SK-N-DZ (cell line): Measurements from ENCODE around the genes COX5A, C15orf39, GOLGA6C, PTPN9 and CSPG4.

DNA sequence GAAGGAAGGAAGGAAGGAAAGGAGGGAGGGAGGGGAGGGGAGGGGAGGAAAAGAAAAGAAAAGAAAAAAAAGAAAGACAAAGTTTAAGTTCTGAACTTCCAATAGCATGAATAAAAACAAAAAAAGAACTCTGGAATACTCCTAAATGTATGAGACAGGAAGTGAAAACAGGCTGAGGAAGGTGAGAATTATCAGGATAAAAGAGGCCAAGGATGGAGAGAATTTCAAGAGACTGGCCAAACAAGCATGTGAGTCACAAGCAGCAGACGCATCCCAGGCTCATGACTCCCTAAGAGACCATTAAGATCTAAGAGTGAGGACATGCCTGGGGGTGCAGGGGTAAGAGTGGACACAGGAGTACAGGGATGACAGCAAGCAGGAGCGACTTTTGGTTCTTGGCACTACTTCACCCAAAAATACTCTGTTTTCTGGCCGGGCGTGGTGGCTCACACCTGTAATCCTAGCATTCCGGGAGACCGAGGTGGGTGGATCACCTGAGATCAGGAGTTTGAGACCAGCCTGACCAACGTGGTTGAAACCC, 7.1 kb downstream of the SCAMP2 start:
RAMPAGE:
- cytosol, long total RNA = no peak
- nucleus, long total RNA = no peak

RAMPAGE:
- cytosol, long total RNA = no peak
- nucleus, long total RNA = no peak
Measured at GRCh38 chr15:74901536-74901993, 5.1 kb downstream of the FAM219B start.

DNA sequence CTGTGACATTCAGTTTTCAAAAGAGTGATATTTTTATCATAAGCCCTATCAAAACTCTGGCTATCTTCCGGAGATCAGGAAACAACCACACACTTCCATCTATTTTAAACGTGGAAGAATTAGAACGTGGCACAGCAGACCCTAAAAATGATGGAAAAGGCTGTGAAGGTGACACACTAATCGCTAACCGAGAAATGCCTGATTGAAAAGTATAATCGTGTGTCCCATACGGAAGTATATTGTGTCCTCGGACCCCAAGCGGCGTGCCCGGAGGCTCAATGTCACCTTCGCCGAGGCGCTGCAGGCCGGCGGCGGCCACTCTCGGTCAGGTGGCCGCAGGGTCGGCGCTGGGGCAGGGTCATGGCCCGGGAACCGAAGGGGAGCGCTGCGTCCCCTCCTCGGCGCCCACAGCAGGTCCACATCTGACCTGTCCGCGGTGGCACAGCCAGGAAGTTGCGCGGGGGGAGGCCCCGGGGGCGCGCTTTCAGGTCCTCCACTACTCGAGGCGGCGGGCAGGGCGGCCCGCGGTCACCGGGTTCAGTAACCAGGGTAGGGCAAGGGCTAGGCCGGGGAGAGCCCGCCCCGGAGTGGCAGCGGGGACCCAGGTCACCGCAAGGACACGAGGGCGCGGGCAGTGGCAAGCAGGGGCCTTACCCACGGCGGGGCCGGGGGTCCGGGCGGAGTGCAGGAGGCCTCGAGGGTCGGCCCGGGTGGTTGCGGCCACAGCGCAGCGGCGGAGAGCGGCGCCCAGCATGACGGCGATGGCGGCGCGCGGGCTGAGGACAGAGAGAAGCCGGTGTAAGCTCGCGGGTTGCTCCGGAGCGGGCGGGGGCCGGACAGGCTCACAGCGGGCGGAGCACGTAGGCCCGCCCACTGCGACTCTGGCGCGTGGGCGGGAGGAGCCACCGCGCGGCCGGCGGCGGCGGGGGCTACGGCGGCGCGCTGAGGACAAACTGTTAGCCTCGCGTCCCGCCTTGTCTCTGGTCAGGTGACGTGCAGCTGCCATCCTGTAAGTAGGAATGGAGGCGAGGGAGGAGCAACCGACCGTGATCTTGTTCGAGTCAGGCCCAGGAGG, at the start of gene COX5A:
TSS of gene COX5A (minus strand) at position 813 of the 1,075 bp plus-strand sequence.
RAMPAGE:
- cytosol, long total RNA = no peak
- nucleus, long total RNA = no peak

DNA sequence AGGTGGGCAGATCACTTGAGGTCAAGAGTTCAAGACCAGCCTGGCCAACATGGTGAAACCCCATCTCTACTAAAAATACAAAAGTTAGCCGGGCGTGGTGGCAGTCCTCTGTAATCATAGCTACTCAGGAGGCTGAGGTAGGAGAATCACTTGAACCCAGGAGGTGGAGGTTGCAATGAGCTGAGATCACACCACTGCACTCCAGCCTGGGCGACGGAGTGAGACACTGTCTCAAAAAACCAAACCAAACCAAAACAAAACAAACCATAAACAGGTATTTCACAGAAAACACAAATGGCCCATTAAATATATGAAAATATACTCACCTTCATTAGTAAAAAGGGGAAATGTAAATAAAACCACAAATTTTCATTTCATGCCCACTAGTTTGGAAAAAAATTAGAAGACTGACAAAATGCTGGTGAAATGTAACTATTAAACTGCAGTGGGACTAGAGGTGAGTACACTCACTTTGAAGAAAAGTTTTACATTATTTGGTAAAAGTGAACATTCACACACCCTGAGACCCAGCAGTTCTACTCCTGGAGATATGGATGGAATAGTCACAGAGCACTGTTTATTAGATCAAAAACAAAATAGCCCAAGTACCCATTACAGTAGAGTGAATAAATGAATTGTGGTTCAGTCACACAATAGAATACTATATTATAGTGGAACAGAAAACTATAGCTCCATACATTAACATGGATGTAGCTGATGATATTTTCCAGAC, 71.7 kb downstream of the PPCDC start:
RAMPAGE:
- cytosol, long total RNA = no peak
- nucleus, long total RNA = no peak

RAMPAGE:
- cytosol, long total RNA = no peak
- nucleus, long total RNA = no peak
Measured at GRCh38 chr15:75177804-75178054, 24.0 kb upstream of the C15orf39 start.

DNA sequence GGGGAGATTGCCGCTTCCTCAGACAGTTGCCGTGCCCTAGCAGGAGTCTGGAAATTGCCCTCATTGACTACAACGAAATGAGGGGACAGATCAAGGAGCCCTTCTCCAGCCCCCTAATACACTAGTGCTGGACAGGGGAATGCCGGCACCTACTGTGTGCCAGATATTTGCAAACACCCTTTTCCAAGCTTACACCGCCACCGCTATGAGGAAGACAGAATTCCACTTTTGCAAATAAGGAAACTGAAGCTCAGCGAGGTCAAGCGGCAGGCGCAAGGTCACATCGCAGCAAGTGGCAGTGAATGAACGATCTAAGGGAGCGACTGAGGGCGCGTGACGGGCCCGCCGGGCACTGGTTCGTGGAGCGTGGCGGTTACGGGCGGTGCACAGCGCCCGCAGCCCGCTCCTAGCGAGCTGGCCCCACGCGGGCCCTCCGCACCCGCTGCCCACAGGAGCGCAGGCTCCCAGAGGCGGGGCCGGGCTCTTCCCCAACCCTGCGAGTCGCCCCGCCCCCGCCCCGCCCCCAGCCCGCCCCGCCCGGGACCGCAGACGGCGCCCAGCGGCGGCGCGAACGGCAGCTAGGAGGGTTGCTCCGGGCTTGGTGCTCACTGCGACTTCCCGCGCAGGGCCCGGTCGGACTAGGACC, at the start of gene C15orf39:
TSS of gene C15orf39 (plus strand) at position 548 of the 646 bp plus-strand sequence.
RAMPAGE:
- cytosol, long total RNA = no peak
- nucleus, long total RNA = no peak

RAMPAGE:
- cytosol, long total RNA = no peak
- nucleus, long total RNA = no peak
Measured at GRCh38 chr15:75213564-75214589, 12.2 kb downstream of the C15orf39 start.

RAMPAGE:
- cytosol, long total RNA = no peak
- nucleus, long total RNA = no peak
Measured at GRCh38 chr15:75257912-75258516, at the start of gene GOLGA6C. TSS of gene GOLGA6C (plus strand) at chr15:75258334.

GRCh38 chr15:75389597-75390092, 21.2 kb upstream of the MAN2C1 start:
RAMPAGE:
- cytosol, long total RNA = no peak
- nucleus, long total RNA = no peak

DNA sequence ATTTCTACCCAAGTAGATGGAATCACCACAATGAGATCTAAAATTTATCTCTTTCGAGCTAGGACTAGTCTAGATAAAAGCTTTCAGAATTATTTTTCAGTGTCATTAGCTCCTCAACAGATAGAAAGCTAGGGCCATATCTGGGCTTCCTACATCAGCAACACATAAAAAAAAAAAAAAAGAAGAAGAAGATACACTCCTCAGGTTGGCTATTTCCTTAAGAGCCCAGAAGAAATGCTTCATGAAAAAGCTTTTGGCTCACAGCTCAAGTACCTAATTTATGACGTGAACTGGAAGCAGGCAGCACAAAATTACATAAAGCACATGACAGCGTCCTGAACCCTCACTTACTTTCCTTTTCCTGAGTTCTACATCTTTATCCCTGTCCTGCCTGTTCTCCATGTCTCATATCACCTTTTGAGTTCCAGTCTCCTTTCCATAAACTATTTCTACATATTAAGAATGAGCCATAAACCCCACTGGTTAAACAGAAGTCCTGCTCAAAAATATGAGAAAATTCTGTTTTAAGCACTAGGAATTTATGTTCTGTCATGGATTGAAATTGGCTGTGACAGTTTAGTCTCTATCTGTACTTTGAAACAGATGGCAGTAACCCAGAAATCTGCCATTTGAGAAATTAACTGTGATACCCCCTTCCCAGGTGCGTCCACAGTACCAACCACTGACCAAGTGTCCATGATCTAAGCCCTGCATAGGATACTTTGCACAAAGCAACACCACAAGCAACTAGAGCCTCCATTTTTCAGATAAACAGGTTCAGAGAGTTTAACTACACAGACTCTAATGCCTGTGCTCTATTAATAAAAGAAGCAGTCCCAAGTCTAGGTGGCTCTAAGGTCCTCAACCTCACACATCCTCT, 23.2 kb upstream of the MAN2C1 start:
RAMPAGE:
- cytosol, long total RNA = no peak
- nucleus, long total RNA = no peak

GRCh38 chr15:75396172-75396745, 27.9 kb upstream of the MAN2C1 start:
RAMPAGE:
- cytosol, long total RNA = no peak
- nucleus, long total RNA = no peak

RAMPAGE:
- cytosol, long total RNA = no peak
- nucleus, long total RNA = no peak
Measured at GRCh38 chr15:75450676-75451324, 690 bp downstream of the SIN3A start.

DNA sequence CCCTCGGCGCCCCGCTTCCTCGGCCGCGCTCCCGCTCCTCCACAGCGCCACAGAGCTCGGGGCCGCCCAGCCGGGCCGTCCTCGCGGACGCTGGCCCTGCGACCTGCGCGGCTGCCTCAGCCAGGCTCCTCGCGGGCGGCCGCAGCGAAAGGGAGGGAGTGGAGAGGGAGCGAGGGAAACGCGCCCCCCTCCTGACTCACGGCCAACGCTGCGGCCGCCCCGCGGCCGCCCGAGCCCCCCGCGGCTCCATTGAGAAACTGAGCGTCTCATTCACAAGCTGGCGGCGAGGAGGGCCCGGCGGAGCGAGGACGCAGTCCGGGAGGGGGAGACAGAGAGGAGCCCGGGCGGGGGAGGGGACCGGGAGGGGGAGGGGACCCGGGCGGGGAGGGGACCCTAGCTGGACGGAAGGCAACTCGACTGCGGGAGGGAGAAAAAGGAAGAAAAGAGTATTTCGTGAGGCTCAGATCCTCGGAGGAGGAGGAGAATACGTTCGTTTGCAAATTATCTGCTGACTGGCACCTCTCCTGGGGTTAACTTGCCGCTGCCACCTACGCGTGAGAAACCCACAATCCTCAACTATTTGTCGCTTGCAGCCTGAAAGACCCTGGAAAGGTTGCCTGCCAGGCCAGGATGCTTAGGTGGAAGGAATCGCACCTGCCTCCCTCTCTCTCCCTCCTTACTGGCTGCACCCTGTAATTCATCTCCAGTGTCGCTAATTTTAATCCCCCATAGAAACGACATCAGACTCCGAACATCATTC, at the start of gene PTPN9:
TSS of gene PTPN9 (minus strand) at position 153 of the 760 bp plus-strand sequence.
RAMPAGE:
- cytosol, long total RNA = no peak
- nucleus, long total RNA = no peak

RAMPAGE:
- cytosol, long total RNA = no peak
- nucleus, long total RNA = no peak
Measured at GRCh38 chr15:75640331-75640901, 392 bp upstream of the IMP3 start.

DNA sequence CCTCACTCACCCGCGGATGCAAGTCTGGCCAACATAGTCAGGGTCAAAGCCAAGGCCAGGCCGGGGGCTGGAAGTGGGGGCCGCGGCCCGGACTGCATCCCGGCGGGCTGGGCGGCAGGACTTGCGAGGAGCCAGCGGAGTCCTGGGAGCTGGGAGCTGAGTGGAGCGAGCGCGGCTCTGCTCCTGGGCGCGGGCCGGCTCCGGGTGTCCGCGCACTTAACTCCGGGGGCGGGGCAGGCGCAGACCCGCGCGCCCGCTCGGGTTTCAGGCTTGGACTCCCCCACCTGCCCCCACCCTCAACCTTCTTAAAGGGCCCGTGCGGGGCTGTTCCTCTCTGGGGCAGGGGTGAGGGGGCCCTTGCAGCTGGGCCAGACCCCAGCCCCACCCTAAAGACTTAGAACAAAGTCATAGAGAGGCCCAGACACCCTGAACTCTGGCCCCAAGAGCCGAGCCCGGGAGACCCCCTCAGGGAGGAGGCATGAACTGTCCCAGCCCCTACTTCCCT, at the start of gene CSPG4:
TSS of gene CSPG4 (minus strand) at position 191 of the 505 bp plus-strand sequence.
RAMPAGE:
- cytosol, long total RNA = no peak
- nucleus, long total RNA = no peak

DNA sequence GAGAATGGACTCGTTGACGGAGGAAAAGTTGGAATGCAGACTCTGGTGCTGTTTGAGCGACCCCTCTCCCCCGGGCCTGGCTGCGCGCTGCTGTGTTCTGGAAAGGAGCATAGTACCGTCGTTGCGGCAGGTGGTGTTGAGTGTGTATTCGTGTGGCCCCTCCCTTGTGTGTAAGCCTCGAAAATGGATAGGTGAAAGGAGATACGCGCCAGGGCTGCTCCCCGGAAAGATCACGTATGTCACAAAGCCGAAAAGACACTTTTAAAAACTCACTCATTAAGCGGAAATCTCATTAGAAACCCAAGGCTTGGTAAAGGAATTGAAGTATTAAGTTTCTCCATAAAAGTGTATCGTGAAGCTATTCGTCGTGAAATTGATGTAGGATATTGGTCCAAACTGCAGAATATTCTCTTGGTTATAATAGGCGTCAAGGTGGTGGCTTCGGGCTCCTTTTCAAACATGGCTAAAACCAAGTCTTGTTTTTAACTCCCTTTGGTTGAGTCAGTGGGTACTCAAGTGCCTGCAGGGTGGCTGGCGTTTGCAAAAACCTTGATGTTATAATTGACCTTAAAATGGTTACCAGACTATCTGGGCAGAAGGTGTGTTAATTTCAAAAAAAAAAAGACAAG, 1.2 kb downstream of the UBE2Q2 start:
RAMPAGE:
- cytosol, long total RNA = no peak
- nucleus, long total RNA = no peak

DNA sequence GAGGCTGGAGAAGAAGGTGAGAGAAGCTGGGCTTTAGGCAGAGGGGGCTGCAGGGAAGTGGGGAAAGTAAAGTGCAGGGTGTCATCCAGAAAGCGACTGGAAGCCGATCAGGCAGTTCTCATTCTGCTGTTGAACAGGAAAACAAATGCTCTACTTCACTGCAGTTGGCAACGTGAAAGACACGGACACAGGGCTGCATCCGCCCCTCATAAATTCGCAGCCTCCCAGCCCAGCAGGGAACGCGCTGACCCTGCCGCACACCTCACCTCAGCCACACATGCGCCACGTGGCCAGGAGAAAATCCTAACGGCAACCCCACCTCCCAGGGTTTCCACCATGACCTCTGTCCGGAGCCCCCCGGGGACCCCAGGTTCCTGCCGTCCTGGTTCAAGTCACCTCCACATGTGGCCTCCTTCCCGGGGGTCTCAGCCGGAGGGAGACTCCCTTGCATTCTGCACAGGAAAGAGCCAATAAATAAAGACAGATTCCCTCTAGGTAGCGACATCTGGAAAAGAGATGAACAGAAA, 118.6 kb downstream of the TMEM266 start:
RAMPAGE:
- cytosol, long total RNA = no peak
- nucleus, long total RNA = no peak

RAMPAGE:
- cytosol, long total RNA = no peak
- nucleus, long total RNA = no peak
Measured at GRCh38 chr15:76576543-76577241, 240.1 kb downstream of the ISL2 start.

DNA sequence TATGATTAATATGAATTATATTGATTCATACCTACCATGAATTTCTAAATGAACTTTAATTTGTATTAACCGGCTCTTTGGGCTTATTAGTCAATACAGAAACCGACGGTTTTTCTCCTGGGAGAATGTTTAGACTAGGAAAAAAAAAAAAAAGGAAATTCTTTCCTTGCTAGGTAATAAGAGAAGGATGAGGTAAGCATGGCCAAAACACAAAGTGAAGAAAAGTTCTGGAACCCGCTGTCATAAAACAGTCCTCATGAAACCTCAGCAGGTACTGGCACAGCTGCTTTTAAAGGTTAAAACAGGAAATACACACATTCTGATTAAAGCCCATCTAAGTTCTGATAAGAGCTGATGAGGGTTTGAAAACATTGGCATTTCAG, 30.8 kb upstream of the PSTPIP1 start:
RAMPAGE:
- cytosol, long total RNA = no peak
- nucleus, long total RNA = no peak

GRCh38 chr15:76979365-76979784, 15.6 kb upstream of the PSTPIP1 start:
RAMPAGE:
- cytosol, long total RNA = no peak
- nucleus, long total RNA = no peak